Esophagus squamous epithelium (tissue), 4 donors: ENCODE measurements around the gene MRPL30.

GRCh38 chr2:98556498-98557172 lies 51.7 kb downstream of the COA5 start:
- PRO-cap = no peak
- RAMPAGE, long total RNA, 4 experiments = no peak in any of the 4 experiments

- PRO-cap = no peak
- RAMPAGE, long total RNA, 4 experiments = no peak in any of the 4 experiments
These were observed 42.2 kb downstream of the COA5 start for GRCh38 chr2:98566017-98566575.

DNA sequence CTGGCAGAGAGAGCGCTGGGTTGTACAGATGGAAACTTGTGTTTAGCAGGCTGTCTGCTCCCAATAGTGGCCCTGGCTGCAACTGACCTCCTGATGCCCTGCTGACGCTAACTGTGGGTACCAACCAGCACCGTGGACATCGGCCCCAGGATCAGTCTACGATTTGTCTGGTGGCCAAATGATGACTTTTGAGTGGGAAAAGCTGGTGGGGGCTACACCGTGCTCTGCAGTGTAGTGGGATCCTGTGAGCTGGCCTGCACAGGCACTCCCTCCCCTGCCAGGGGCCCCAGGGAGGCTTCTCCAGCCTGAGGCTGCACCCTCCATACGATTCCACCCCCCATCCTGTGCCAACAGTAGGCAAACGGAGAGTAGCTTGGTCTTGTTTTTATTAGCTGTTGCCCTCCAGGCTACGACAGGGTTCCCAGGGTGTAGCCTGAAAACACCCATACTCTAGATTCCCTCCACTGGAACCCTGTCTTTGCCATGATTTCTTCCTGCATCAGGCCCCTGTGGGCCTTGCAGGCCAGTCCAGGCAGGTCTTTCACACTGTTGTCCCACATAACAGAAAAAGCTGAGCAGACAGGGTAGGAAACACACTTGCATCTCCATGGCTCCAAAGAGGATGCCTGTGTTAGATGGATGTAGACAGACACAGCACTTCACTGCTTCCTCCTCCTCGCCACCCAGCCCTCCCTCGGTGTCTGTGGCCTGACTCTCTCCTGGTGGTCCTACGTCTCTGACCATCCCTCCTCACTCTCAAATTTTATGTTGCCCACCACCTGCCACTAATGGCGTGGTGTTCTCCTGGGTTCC lies 15.4 kb downstream of the COA5 start:
- PRO-cap = no peak
- RAMPAGE, long total RNA, 4 experiments = no peak in any of the 4 experiments

DNA sequence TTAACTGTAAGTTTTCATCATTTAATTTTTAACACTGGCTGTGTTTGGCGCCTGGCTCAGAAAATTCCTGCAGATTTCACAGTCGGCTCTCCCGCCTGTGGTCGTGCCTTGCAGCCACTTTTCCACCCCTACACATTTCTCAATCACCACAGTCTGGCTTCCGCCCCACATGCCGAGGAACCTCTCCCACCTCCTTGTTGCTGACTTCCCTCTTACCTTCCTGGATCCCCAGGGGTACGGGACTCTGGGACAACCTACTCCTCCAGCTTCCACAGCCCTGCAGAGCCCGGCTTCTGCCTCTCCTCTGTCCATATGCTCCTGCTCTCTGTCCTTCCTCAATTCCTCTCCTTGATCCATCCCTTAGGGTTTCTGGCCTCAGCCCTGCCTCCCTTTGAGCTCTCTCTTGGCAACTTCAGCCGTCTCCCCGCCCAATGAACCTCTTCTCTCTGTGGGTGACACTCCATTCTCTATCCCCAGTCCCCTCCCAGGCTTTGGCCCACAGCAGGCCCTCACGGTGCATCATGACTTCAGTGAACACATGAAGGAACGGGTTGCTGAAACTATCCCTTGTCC lies 41.8 kb upstream of the MGAT4A start:
- PRO-cap = no peak
- RAMPAGE, long total RNA, 4 experiments = no peak in any of the 4 experiments

- PRO-cap = bidirectional peak, plus-strand start at chr2:98824546, minus-strand start at chr2:98824442
- RAMPAGE, long total RNA, 4 experiments = no peak in any of the 4 experiments
These were observed 93.4 kb upstream of the MGAT4A start for GRCh38 chr2:98824255-98824797.

DNA sequence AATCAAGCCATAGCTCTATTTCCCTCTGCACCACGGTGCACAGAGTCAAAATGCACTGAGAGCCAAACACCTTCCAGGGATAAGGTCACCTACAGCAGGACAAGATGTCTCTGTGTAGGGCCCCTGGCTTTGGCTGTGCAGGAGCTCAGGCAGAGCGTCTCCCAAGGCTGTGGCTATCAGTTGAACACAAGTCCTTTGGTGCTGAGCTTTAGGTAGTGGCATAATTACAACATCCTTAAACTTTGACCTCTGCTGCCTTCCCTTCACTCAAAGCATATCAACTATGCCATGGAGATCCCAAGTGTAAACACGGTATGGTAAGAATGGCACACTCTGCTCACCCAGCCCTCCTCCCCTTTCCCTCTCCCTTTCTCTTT lies 67.6 kb downstream of the CRACDL start:
- PRO-cap = no peak
- RAMPAGE, long total RNA, 4 experiments = no peak in any of the 4 experiments

DNA sequence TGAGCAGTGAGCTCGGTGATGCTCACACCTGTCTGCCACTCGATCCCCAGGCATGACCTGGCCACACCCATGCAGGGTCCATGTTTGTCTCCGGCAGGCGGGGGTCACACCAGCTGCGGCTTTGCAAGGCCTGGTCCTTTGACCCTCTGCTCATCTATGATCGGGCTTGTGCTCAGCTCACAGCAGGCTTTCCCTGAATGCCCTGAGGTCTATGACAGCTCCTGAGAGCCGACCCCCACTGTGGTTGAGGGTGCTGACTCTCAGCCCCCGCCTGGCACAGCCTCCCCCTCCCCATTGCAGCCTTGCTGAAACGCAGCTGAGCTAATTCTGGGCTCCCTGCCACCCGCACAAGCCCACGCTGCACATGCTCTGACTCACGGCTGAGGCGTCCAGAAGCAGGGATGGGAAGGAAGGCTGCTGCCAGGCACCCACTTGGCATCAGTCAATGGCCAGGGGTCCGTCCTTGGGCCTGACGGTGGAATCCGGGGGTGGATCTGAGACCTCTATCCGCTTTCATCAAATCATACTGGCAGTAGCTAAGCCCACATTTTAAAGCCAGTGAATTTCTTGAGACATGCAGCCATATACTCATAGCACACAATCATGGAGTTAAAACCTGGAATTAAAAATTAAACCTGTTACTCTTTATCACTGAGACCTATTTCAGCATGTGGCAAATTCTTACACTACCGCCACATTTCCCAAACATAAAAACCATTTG lies 23.5 kb downstream of the CRACDL start:
- PRO-cap = unidirectional peak, plus-strand start at position 392 of the sequence
- RAMPAGE, long total RNA, 4 experiments = no peak in any of the 4 experiments

DNA sequence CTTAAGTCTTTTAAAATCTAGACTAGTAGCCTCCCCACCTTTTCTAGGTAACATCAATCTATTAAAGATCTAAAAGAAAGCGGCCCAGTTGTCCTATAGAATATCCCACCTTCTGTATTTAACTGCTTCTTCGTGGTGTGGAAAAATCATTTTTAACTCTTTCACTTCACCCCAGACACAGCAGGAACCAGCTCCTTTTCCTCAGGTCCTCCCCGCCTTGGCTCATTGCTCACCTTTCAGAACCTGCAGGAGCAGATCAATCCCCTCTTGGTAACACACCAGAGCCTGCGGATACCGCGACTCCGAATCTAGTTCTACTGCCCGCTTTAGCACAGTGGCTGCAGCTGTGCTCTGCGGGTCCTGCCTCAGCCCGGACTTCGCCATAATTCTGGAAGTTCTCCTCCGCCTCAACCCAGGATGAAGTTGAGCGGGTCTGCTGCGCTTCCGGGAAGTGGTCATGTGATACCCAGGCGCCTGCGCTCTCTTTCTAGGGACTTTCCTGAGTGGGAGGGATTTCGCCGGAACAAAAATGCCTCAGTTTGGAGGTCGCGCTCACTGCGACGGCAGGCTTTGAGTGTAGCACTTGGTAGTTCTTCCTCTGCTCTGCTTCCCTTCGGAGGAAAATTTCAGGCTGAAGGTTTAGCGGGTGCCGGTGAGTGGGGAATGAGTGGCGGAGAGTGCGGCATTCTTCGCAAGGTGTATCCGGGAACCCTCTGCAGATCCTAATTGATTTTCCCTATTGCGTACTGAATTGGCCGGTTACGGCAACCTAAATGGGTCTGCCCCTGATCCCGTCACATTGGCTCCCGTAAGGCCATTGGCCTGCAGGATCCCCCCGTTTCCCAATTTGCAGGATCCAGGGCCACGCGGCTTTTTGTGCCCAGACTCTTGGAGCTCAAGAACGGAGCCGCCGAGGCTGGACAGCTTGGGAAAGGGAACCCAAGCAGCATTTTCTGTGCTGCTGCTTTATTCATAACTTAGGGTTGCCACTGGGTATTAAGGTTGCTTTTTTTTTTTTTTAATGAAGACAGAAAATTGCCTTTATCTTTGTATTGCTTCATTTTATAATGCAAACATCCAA lies at the start of gene MRPL30:
Gene MRPL30, plus strand, starts transcription at position 587 of the 1,081 bp plus-strand sequence.
- PRO-cap = bidirectional peak, plus-strand start at position 555 of the sequence, minus-strand start at position 390 of the sequence; unidirectional peak, plus-strand start at position 845 of the sequence
- RAMPAGE, long total RNA, 4 experiments = start-site peak on the plus strand in 4 of 4 experiments, centred at positions 580 to 611 of the sequence, 209 to 776 reads per replicate; start-site peak on the minus strand in 4 of 4 experiments, centred at positions 413 to 423 of the sequence, 318 to 1,301 reads per replicate

DNA sequence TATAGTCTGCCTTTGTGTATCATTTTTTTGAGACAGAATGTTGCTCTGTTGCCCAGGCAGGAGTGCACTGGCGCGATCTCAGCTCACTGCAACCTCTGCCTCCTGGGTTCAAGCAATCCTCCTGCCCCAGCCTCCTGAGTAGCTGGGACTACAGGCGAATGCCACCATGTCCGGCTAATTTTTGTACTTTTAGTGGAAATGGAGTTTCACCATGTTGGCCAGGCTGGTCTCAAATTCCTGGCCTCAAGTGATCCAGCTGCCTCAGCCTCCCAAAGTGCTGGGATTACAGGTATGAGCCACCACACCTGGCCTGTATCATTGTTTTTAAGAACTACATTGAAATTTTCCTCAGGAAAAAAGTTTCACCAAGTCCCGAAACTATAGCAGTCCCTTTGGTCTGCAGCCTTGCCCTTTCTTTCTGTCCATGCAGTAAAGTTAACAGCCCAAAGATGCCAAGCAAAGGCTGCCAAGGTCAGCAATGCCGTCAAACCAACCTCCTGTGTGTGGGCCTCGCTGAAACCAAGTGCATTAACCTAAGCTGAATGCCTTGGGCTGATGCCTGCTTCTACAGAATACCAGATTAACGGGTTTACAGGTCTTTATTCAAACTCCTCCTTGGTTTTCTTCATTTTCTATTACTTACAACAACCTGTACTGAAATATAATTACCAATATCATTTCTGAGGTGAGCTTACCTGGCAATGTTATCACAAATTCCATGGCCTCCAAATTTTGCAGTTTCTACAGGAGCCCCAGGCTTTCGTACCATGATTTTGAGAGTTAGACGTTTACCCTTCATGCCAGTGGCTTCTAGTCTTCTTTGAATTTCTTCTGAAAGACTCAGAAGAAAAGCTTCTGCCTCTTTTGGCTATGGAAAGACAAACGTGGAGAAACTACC lies 73.1 kb downstream of the EIF5B start:
- PRO-cap = no peak
- RAMPAGE, long total RNA, 4 experiments = no peak in any of the 4 experiments

DNA sequence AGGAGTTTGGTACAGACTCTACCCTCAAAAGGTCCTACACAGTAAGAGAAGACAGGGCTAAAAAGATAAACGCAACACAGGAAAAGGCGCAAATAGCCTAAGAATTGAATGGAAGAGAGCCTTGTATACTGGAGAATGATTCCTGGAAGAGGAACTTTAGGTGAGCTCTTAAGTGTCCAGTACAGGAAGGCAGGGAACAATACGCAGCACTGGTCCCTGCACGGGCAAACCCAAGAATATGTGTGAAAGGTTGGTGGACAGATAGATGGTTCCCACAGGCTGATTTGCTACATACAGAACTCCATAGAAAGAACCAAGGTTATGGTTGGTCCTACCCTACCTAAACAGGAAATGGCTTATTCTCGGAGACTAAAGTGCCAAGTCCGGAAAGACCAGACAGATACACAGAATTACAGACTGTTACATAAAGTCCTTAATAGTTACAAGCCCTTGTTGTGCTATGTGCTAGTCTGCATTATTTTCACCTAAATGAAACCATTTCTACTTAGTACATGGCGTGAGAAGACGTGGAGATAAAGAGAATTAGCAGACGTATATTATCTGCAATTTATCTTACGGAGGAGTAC lies 1.3 kb downstream of the REV1 start:
- PRO-cap = unidirectional peak, plus-strand start at position 199 of the sequence; bidirectional peak, plus-strand start at position 399 of the sequence, minus-strand start at position 238 of the sequence
- RAMPAGE, long total RNA, 4 experiments = no peak in any of the 4 experiments

DNA sequence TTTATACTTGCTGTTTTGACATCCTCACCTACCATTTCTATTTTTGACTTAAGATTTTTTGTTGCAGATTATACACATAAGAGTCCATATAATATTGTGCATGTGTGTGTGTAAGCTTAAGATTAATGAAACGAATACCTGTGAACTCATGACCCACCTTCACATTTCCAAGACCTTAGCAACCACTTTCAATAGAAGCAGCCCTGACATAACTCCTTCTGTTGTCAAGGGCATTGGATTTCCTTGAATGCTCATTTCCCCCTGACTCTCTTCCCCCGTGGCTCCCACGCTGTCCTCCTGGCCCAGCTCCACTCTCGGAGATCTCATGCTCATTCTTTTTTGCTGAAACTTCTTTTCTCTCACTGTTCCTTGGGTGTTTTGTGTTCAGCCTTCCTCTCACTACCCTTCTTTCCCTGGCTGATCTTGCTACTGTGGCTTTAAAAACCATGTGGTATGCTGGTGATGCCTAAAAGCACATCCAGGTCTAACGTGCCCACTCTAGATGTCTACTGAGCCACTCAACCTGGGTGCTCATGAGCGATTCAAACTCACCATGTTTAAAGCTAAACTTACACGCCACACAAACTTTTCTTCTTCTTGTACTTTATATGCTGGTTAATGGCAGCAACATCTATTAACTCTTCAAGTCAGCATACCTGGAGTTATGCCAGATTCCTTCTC lies 267.1 kb upstream of the REV1 start:
- PRO-cap = no peak
- RAMPAGE, long total RNA, 4 experiments = no peak in any of the 4 experiments

DNA sequence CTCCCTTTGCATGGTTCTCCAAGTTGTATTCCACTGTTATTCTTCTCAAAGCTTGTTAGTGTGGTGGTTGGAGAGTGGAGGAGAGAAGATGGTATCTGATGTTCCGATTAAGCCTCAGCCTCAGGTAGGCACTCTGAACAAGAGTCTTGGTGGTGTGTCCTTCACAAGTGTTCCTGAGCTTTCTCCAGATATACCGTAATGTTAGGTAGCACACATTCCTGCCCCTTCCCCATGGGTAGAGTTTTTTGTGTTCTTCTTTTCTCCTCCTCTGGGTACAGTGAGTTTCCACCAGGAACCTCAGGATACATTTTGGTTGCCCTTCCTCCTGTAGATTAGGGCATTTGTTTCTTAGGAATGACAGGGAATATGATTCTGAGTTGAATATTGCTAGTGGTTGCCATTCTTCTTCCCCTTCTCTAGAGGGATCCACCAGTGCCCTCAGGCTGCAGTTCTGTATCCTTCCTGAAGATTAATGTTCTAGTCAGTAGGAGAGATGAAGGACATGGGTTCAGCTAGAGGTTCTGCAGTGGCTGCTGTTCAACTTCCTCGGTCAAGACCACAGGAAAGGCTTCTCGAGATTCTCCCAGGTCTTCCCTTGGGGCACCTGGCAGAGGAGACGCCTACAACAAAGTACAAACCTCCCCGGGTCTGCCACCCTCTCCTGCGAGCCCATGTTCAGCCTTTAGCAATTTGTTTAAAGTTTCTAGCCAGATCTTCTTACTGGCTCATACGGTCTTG lies 325.6 kb downstream of the AFF3 start:
- PRO-cap = no peak
- RAMPAGE, long total RNA, 4 experiments = no peak in any of the 4 experiments

DNA sequence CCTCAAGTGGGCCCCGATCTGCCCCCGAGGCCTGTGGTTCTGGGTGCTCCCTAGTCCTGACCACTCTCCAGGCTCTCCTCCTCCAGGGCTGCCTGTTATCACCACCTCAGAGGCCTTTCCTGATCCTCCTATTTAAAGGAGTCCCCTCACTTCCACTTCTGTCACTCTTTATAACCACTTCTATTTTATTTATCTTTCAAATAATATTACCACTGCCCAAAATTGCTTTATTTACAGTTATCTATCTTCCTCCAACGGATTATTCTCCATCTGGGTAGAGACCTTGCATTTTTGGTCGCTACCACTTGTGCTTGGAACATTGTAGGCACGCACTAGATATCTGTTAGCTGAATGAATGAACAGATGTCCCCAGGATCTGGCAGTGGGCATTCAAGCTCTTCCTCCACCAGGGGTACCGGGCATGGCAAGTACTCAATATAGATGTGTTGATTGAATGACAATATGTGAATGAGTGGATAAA lies 267.1 kb downstream of the AFF3 start:
- PRO-cap = no peak
- RAMPAGE, long total RNA, 4 experiments = no peak in any of the 4 experiments

DNA sequence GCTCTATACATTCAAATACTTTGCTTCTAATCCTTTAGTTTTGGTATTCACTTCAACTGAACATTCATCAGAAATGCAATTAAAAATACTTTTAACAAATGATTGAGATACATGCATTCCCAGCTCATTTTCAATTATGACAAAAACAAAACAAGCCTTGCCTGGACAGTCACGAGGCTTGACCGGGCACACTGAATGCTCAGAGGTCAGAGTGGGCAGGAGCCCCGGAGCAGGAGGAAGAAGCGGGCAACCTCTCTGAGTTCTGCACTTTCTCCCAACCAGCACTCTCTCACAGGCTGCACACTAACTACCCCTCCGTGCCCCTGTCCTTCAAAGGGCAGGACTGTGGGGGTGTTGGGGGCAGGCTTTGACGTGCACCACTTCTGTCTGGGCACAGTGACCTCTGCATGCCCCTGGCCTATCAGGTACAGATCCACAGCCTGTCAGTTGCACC lies 252.0 kb downstream of the AFF3 start:
- PRO-cap = no peak
- RAMPAGE, long total RNA, 4 experiments = no peak in any of the 4 experiments

DNA sequence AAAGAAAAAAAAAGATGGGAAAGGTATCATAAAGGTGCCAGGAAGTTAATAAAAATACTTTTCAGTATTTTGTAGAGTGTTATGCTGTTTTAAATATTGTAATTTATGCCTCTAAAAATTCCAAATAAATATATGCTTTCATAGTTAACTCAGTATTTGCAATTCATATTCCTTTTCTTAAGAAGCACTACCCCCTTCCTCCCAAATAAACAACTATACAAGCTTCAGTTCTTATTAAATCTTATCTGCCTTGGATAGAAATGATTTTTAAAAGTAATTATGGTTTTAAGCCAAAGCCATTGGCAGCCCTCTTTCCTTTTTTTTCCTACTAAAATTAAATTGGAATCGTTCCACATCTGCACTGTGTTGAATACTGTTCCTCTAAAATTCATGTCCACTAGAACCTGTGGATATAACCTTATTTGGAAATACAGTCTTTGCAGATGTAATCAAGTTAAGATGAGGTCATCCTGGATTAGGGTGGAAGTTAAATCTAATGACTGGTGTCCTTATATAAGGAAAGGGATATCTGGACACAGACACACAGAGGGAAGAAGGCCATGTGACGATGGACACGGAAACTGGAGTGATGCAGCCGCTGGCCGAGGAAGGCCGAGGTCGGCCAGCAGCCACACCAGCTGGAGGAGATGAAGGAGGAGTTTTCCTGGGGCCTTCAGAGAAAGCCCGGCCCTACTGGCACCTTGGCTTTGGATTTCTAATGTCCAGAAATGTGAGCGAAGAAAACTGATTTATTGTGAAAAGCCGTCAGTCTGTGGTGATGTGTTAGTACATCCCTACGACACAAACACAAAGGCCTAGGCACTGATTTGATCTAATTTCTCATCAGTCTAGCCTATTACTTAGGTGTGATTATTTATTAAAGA lies 49.5 kb downstream of the LONRF2 start:
- PRO-cap = no peak
- RAMPAGE, long total RNA, 4 experiments = no peak in any of the 4 experiments

GRCh38 chr2:100290628-100291773 lies 31.3 kb downstream of the LONRF2 start:
- PRO-cap = unidirectional peak, plus-strand start at chr2:100291320; unidirectional peak, plus-strand start at chr2:100291352
- RAMPAGE, long total RNA, 4 experiments = no peak in any of the 4 experiments

GRCh38 chr2:100742127-100743252 lies 77.4 kb upstream of the NPAS2 start:
- PRO-cap = unidirectional peak, plus-strand start at chr2:100743191
- RAMPAGE, long total RNA, 4 experiments = no peak in any of the 4 experiments

GRCh38 chr2:100837230-100838011 lies 17.5 kb downstream of the NPAS2 start:
- PRO-cap = no peak
- RAMPAGE, long total RNA, 4 experiments = no peak in any of the 4 experiments

GRCh38 chr2:100887900-100888685 lies 68.2 kb downstream of the NPAS2 start:
- PRO-cap = bidirectional peak, plus-strand start at chr2:100887993, minus-strand start at chr2:100887772
- RAMPAGE, long total RNA, 4 experiments = no peak in any of the 4 experiments

DNA sequence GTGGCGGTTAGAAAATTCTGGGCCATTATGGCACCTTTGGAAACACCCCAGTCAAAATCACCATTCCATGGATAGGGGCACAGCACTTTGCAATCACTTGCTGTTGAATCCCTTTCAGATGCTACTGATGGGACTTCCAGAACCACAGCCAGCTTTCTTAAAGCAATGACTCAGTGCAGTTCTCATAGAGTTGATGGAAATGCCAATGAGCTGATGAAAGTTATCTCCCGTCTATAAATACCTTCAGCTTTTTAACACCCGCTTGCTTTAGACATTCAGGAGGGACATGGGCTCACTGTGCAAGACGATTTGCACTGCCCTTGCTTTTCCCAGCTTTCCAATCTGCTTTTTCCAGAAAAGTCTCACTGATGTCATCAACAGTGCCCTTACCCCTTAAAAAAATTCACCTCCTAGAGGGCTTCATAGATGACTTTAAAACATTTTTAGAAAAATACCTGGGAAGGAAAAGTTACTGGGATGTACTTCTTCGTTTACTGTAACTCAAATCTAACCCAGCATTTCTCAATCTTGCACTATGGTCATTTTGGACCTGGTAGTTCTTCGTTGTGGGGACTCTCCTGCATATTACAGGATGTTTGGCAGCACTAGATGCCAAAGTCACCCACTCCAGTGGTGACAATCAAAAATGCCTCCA lies 66.6 kb upstream of the RPL31 start:
- PRO-cap = no peak
- RAMPAGE, long total RNA, 4 experiments = no peak in any of the 4 experiments